SP-49 (cell line): ENCODE data around the genes DLG5, POLR3A and RPS24.

DNA sequence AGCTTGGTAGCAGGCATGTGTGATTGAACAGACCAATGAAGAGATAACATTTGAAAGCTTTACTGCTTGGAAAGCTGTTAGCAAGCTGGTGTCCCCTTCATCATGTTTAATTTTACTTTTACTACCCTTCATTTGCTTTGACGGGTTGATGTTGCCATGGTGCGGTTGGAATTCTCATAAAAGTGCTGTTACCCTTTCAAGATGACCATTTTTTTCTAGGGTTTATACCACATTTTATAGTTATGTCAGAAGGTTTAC is 857.6 kb downstream of the KCNMA1 start:
- PRO-cap: no peak

DNA sequence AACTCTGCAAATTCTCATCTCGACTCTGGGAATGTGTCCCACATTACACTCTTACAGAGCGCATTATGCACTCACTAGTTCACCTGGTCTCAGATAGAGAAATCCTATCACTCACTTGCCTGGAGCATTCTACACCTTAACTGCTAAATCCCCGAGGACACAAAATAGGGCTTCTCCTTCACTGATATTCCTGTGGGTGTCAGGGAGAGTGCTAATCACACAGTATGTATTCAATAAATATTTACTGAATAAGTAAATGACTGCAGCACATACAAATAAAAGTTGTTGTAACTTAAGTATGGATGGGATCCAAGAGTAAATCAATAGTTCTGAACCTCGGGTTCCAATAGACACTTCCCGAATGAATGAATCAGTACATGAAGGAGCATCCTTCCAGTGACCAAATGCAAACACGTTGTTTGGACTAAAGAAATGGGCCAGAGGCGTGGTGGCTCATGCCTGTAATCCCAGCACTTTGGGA is 559.0 kb downstream of the KCNMA1 start:
- PRO-cap: no peak

DNA sequence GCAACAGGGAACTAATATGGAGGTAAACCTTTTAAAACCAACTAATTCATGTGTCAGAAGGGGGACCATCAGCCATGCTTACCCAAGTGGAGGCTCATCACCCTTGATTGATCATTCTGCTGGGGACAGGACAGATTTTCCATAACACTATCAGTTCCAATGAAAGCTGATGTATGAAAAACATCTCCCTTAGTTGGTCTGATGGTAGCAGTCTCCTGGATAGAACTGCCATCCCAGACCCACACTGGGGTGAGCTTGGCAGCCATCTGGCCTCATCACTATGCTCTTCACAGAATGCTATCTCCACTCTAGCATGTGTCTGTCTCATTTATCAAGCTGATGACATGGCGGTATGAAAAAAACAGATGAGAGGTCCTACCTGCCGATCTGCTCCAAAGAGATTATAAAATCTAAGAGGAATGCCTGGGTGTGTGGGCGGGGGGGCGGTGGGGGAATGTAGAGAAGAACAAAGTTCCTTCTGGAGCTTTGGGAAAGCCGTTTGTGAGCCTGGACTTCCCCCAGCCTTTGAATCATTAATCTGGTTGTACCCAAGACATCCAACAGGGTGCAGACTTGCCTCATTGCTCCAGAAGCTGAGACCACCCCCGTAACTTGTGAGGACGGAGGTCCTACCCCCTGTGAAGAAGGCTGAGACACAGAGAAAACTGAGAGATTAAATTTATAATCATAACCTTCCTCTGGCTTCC is 341.0 kb downstream of the KCNMA1 start:
- PRO-cap: no peak

DNA sequence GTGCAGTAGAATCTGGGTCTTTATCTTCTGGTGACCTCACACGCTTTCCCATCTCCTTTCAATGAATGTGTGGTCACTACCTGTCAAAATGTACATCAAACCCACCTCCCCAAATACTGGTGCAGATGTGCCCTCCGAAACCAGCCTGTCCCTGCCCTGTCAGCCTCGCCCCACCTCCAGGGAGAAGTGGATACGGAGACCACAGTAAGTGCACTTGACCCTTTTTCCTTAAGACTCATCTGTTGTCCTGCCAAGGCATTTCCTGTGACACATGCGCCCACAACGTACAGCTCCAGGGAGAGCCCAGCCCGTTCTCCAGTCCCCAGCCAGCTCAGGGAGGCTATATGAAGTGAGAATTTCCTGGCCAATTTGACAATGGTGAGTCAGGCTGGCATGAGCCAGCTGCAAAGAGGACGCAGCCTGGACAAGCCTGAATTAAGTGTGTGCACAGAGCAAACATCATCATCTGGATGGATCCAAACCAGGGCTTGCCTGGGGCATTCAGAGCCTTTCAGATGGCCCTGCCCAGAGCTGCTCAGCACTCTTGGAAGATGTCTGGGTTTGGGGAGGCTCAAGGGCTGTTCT is 244.8 kb downstream of the KCNMA1 start:
- PRO-cap: no peak

DNA sequence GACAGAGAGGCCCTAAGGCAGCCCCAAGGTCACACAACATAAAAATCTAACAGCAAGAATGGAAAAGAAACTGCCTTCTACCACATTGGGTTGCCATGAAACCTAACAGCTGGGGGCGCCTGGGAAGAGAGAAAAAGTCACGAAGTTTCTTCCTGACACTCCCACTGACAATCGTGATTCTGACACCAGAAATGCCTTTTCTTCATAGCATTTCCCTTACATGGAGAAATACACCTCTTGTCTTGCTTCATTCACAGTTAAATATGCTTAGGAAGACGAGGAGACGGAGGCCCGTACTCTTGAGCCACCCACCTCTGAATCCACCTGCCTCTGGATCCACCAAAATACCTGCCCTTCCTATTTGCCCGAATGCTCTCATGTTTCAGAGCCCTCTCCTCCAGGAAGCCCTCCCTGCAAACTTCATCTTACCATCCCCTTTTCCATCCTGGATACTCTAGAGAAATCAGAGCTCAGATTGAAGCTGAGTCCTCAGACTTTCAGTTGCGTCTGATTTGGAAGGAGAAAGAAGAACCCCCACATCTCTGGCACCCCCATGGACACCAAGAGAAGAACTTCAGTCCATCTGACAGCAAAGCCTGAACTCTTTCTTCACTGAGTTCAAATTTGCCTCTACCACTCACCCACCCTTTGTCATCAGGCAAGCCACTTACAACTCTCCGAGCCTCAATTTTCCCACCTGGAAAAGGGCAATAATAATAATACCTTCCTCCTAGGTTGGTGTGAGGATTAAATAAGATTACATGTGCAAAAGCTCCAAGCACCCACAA is 135.4 kb downstream of the KCNMA1 start:
- PRO-cap: no peak

- PRO-cap: no peak
Measured at GRCh38 chr10:77806679-77807183, 119.8 kb downstream of the DLG5 start.

- PRO-cap: no peak
Measured at GRCh38 chr10:77810421-77810817, 116.1 kb downstream of the DLG5 start.

- PRO-cap: no peak
Measured at GRCh38 chr10:77845035-77845557, 81.5 kb downstream of the DLG5 start.

- PRO-cap: no peak
Measured at GRCh38 chr10:77866417-77867120, 60.0 kb downstream of the DLG5 start.

DNA sequence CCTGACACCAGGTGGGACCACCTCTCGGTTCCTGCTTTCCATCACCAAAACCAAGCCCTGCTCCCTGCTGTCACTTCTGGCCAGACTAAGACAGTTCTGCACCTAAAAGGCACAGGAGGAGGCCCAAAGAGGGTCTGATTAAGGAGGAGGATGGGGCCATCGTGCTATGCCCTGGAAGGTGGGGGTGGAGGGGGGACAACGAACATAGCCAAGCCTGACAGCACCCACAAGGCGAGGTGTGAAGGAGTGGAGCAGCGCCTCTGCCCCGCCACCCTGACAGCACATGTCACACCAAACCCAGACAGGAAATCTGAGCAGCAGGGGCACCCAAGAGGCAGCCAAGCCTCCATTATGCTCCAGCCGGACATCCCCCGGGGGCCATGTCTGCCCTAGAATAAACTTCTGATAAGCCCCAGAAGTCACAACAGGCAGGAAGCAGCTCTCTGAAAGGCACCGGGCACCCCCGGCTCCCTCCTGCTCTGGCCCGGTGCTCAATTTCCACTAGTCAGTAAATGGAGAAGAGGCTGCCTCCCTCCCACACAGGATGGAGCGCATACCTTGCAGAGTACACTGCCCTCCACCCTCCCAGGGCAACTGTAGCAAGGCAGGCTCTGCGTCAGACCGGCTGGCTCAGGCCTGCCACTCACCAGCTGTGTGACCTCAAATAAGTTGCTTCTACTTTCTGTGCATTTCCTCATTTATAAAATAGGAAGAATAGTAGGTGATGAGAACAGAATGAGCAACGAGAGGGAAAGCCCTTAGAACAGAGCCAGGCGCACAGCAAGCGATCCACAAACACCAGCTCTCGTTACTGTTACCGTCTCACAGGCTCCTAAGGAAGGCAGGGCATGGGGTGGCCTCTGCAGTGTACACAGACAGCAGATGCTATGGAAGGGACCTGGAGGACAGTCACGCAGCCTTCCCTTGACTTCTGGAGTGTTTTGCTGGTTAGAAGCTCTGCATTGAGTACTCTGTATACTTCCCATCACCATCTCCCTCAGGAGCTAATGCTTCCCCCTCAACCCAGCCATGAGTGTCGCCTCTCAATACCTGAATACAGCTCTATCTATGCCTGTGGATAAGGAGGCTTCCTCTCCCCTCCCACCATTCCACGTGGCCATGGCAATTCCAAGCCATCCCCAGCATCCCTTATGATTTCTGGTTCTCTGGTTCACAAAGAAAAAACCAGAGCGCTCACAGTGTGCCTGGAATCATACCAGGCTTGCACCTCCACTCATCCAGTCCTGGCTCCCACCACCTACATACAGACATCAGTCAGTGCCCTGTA is 48.5 kb downstream of the DLG5 start:
- PRO-cap: no peak

- PRO-cap: no peak
Measured at GRCh38 chr10:77909772-77910184, 16.8 kb downstream of the DLG5 start.

- PRO-cap: bidirectional peak, plus-strand start at chr10:77926789, minus-strand start at chr10:77926754
Measured at GRCh38 chr10:77926686-77927409, at the start of gene DLG5. DLG5 (minus strand) TSS chr10:77926755.

DNA sequence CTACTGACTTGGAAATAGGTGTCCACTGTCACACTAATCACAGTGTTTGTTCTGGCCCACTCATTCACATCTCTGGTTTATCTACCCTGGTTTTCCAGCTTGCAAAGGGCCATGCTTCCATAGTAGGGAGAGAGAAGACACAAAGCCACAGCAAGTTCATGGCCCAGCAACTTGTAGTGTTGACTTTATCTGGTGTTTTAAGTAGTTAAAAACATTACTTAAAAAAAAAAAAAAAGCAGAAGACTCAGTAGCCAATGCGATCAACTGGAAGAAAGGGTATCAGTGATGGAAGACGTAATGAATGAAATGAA is 35.1 kb downstream of the POLR3A start:
- PRO-cap: no peak

- PRO-cap: bidirectional peak, plus-strand start at chr10:78029663, minus-strand start at chr10:78029513
Measured at GRCh38 chr10:78029332-78030285, at the start of gene POLR3A. POLR3A (minus strand) TSS chr10:78029515.

DNA sequence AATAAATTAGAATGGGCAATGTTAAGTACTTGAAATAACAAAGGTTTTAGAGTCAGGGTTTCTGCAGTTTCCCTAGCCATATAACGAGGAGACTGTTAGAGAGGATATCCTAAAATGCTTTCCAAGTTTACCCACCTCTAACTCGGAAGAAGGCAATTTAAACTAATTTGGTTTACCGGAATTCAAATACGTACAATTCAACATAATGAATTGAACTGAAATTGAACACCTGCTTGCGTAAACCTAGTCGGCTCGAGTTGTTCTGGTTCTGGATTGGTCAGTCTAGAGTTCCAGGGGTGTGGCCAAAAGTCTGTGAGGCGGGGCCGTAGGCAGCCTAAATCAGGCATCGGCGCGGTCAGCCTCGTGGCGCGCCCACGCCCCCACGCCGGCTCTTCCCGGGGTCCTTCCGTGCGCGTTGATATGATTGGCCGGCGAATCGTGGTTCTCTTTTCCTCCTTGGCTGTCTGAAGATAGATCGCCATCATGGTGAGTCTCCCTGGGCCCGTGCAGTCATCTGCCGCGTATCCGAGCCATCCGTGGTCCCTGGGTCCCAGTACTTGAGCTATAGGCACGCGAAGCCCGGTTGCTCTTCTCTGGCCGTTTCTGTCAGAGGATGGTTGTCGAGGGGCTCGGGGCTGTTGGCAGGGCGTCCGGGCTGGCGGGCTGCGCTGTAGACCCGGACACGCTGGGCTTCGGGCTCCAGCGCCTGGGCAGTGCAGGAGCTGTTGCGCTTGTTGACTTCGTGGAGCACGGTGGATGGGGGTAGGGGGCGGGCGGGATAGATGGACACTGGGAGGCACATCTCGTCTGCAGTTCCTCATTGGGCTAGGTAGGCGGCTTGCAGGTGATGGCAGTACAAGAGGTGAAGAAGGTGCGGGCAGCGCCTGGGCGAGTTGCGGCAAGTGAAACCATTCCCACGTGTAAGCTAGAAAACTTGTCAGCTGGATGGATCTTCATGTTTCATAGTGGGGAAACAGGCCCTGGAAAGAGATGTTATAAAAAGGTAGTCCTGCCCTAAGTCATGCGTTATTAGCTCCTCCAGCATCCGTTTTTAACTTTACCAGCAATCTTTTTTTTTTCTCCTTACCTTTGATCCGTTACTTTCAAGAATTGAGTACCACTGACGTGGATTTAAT is at the start of gene RPS24:
Gene RPS24 (plus strand): TSS at position 445 of the 1,136 bp plus-strand sequence.
- PRO-cap: bidirectional peak, plus-strand start at position 445 of the sequence, minus-strand start at position 270 of the sequence

DNA sequence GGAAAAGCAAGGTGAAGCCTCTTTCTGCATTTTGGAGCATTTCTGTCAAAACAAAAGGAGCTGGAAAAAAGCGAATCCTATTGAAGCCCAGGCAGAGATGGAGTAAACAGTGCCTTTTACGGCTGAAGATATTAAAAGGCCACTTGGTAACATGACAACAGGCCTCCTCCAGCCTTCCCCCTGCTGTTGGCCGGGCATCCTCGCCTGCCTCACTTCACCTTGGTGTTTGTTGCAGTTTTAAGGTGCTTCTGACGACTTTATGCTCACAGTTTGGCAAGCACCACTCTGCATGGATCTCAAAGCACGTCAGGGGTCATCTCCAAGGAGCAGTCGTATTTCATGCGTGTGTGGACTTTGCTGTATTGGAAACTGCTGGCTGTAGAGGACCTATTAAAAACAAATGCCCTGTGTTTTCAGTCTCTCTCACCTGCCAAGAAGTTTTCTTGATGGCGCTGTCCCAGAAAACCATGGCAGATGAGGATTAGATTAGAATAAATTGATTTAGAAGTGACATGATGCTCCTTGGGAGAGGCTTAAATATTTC is 483.1 kb downstream of the RPS24 start:
- PRO-cap: no peak

DNA sequence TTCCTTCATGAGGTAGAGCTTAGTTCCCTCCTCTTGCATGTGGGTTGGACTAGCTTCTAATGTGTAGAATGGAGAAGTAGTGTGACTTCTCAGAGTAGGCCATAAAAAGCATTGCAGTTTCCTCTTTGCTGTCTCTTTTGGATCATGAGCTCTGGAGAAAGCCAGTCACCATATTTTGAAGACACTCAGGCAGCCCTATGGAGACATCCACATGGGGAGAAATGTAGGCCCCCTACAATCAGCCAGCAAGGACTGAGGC is 512.0 kb upstream of the ZMIZ1 start:
- PRO-cap: no peak

DNA sequence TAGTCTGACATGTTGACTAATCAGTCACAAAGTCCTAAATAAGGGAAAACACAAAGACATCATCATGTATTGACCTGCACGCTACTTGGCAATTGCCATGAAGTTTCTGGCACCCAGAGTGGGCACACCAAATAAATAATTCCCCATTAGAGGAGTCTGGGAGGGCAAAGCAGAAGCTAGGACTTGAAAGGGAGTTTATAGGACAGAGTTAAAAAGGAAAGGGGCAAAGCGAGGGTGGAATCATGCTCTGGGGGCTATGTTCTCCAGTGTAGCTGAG is 417.3 kb upstream of the ZMIZ1 start:
- PRO-cap: no peak

- PRO-cap: no peak
Measured at GRCh38 chr10:78656691-78657392, 411.9 kb upstream of the ZMIZ1 start.

DNA sequence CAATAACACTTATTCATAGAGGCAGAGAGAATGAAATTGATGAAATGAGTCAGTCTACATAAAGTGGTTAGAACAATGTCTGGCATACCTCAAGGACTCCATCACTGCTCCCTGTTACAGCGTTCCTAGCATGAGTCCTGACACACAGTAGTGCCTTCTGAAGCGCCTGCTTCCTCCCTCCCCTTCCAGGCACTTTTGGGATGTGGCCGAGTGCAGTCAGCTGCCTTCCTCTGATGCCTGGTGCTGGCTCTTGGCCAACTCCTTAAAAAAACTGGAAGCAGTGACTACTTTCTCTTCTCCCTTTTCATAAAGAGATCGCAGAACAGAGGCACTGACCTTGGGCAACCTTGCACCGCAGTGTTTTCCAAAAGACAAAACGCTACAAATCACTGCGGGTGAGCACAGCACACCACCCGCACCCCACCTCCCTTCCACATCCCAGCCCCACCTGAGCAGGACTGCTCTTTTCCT is 108.3 kb upstream of the ZMIZ1 start:
- PRO-cap: no peak